Airway epithelial cell (primary cell): ENCODE results near the gene CLN5.

DNA sequence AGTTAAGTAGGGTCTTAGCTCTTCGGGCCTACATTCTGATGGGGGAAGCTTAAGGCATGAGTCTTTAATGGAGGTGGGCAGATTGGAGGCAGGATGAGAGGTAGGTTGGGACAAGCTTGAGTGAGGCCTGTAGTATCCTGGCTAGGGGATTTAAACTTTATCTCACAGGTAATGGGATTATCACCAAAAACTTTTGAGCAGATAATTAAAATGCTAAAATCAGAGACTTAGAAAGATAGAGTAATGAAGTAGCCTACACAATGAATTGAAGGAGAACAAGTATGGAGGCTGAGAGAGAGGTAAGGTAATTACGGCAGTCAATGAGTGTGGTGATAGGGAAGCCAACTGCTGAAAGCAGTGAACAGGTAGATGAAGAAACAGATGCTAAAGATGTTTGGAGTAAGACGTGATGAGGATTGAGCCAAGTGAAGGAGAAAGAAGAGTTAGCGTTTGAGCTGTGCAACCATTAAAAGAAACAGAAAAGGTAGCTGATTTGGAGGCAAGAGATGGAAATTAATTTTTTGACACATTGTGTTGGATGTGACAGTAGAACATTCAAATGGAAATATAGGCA is 137.1 kb downstream of the LMO7 start:
- RAMPAGE, long total RNA = no peak

- RAMPAGE, long total RNA = no peak
These were observed 170.0 kb downstream of the LMO7 start for GRCh38 chr13:75806098-75806474.

DNA sequence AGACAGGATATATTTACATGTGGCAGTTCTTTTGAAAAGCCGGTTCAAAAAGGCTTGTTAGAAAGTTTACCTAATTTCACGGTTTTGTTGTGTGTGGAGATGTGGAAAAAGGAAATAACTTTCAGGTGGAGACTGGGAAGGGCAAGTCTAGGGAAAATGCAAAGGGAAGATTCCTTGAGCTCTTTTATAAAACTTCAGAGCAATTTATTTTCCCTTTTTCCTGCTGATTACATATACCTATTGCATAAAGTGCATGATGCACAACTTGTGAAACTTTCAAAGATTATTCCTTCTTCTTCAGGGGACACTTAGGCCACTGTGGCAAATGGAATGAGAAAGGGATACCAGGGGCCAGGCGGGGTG is 170.3 kb downstream of the LMO7 start:
- RAMPAGE, long total RNA = no peak

DNA sequence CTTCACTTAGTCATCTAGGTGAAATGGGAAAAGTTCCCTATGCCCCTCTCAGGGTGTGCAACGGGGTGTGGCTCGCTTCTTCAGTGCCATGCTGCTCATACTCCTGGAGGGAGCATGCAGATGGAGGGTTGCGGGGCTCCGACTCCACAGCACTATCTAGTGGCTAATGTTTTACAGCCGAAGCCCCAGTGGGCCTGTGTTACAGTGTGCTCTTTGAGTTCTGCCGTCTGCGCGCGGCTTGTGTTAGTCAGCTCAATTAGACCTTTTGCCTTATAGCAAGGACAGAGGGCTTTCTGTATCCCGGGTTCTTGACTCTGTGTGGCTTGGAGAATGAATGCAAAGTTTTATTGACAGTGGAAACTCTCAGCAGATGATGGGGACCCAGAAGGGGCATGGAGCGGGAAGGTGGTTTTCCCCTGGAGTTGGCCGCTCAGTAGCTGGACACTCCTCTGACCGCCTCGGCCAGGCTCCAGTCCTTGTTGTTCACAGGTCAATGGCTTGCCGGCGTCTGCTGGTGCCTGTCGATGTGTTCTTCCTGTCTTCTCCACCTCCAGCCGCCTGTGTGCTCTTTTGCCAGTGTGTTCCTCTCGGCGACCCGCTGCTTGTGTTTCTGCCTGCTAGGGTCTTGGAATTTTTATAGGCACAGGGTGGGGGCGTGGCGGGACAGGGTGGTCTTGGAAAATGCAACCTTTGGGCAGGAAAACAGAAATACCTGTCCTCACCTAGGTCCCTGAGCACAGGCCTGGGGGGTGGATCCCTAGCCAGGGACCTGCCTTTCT is 383.5 kb downstream of the LMO7 start:
- RAMPAGE, long total RNA = no peak

DNA sequence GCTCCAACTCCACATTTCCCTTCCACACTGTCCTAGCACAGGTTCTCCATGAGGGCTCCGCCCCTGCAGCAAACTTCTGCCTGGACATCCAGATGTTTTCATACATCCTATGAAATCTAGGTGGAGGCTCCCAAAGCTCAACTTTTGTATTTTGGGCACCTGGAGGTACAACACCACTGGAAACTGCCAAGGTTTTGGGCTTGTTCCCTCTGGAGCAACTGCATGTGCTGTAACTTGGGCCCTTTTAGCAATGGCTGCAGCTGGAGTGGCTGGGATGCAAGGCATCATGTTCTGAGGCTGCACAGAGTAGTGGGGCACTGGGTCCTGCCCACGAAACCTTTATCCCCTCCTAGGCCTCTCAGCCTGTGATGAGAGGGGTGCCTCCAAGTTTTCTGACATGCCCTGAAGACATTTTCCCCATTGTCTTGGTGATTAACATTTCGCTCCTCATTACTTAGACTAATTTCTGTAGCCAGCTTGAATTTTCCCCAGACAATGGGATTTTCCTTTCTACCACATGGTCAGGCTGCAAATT is 450.8 kb downstream of the LMO7 start:
- RAMPAGE, long total RNA = no peak

- RAMPAGE, long total RNA = no peak
These were observed 11.8 kb upstream of the CLN5 start for GRCh38 chr13:76980114-76980408.

DNA sequence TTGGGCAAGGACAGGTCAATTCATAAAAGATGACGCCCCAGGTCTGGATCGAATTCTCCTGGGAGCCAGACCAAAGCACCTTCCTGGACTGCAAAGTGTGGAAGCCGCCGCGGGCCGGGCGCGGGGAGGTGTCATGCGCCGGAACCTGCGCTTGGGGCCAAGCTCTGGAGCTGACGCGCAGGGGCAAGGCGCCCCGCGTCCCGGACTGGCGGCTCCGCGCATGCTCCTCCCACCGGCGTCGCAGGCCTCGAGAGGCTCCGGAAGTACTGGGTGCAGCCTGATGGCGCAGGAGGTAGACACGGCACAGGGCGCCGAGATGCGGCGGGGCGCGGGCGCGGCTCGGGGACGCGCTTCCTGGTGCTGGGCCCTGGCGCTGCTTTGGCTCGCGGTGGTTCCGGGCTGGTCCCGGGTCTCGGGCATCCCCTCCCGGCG is at the start of gene CLN5:
CLN5 (plus strand) TSS at position 263 of the 432 bp plus-strand sequence.
- RAMPAGE, long total RNA = no peak

GRCh38 chr13:77250940-77251605 is 75.8 kb downstream of the MYCBP2 start:
- RAMPAGE, long total RNA = no peak

DNA sequence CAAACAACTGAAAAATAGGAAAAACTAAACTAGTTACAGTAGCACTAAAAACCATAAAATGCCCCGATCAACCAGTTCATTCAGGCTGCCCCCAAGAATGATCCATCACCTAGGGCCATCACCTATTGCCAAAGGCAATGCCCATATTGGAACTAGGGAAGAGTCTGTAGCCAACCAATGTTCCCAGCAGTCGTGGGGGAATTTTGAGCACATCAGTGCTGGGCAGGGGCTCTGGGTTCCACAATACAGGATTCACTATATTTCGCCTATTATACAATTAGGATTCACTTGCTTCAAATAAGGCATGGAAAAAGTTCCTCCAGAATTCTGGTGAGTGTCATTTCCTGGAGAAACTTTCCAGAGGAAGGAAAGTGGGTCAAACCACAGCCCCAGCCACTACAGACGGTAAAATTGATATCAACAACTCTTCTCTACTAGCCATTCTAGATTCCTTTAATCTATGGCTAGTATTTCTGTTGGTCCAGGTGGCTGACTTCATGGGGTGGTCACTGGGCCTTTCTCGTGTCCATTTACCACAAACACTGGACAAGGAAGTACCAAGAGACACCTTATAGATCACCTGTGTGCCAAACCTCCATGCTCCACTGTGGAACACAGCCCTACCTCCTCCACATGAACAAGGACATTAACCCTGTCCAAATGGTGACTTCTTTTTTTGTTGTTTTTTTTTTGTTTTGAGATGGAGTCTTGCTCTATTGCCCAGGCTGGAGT is 10.5 kb downstream of the MYCBP2 start:
- RAMPAGE, long total RNA = no peak

DNA sequence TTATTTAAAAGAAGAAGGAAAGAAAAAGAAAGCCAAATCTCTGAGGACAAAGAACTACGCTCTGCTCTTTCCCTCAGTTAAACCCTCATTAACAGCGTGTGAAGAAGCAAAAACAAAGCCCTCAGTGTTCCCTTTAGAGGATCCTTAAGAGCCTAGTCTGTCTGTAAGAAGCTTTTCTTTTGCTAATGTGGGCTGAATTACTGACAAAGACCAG is 65.0 kb downstream of the EDNRB start:
- RAMPAGE, long total RNA = no peak

DNA sequence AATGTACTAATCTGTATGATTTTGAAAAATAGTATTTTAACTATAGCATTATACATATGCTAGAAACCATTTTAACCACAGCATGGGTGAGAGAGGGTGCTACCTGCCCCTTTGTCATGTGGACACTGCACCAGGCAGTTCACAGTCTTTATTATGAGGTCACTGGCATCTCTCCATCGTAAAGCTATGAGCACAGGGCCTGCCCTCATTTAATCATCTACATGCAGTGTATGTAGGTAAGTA is 21.7 kb downstream of the EDNRB start:
- RAMPAGE, long total RNA = no peak

GRCh38 chr13:79387562-79388186 is 18.4 kb downstream of the RBM26 start:
- RAMPAGE, long total RNA = no peak

- RAMPAGE, long total RNA = no peak
These were observed 35.0 kb upstream of the RBM26 start for GRCh38 chr13:79440943-79441584.

- RAMPAGE, long total RNA = no peak
These were observed 4.2 kb downstream of the NDFIP2 start for GRCh38 chr13:79484952-79485657.

DNA sequence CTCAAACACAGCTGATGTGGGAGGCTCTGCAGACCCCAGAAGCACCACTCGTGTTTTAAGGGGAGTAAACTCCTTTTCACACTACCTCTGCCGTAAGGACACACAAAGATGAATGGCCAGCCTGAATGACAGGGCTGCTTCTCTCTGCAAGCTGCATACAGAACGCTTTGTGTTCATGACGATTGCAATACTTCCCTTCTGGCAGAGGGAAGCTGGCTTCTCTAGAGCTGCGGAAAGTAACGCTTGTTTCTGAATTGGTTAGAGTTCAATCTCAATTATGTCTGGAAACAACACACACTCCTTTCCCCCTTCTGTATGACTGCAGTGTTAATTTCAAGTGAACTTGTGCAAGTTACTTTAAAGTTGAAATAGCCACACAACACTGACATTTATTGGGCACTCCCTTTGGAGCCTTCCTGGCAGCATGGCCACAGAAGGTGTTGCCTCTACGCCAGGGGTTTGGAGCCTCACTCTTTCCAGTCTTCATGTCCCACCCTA is 242.6 kb downstream of the NDFIP2 start:
- RAMPAGE, long total RNA = no peak

DNA sequence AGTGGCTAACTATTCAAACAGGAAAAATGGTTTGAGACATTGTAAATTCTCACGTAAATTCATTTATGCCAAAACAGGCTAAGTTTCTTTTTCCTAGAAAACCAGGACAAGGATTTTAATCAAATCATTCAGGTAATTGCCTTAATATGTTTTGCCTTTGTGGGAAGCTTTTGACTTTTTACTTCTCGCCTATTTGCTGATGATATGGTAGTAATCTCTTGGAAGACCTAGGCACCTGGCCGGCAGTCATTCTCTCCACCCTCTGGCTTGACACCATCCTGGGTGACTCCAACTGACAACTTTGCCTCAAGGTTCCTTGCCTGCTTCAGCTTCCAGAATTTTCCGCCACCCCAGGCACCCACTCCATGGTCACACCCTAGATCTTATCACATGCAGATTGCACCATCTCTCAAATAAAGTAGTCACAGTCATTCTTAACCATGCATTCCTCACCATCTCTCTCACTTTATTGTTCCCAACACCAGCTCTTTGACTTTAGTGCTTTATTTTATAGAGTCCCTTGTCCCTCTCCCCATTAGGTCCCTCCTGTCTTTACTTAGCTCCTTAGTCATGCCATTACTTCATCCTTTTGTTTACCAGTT is 351.8 kb downstream of the SPRY2 start:
- RAMPAGE, long total RNA = no peak

DNA sequence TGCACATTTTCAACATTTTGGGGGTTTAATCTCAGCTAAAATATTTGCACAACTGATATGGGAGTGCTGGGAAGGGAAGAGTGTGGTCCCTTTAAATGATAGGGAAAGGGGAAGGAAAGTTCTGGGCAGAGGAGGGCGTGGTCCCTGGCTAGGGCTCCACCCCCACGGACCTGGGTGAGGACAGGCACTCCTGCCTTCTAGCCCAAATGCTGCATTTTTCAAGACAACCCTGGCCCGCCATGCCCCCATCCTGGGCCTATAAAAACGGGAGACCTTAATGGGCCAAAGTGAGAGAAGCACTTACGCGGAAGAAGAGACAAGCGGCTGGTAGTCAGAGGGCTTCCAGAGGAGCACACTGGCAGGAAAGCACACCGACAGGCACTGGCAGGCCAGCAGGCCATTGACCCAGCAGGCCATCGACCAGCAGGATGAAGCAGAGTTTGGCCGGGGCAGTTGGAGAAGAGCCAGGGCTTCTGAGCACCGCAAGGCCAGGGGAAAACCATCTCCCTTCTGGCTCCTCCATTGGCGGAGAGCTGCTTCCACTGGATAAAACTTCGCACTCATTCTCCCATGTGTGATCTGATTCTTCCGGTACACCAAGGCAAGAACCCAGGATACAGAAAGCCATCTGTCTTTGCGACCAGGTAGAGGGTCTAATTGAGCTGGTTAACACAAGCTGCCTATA is 266.6 kb downstream of the SPRY2 start:
- RAMPAGE, long total RNA = no peak

GRCh38 chr13:80131229-80131699 is 209.7 kb downstream of the SPRY2 start:
- RAMPAGE, long total RNA = no peak

DNA sequence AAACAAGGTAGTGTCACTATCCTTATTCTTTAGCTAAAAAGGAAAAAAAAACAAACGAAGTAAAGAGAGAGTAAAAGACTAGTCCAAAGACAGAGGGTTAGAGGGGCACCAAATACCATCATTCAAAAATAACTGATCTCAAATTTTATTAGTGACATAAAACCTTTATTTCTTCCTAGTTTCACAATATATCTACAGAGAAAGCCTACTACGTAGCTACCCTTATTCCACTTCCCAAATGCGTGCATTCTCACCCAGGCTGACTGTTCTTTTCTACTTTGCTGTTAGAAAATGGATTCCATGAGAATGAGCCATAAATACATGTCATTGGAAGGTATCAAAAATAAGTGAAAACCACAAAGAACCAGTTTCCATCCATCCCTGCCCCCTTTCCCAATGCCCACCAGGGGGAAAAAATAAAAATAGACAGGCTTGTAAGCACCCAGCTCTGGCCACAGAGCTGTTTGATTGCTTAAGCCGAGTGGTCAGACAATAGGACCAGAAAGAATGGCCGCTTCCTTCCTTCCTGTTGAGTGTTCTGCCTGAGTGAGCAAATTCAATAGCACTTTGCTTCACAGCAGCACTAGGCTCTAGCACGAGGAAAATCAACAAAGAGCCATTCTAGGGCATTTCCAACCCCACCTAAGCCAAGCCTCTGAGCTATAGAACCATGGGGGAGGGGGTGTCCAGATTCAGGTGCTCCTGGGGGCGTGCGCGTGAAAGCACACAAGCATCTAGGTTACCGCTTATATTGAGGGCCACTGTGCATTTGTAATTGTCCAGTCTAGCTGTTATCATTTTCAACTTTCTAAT is 64.6 kb downstream of the SPRY2 start:
- RAMPAGE, long total RNA = no peak

DNA sequence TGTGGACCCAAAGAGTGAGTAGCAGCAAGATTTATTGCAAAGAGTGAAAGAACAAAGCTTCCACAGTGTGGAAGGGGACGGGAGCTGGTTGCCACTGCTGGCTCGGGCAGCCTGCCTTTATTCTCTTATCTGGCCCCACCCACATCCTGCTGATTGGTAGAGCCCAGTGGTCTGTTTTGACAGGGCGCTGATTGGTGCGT is 149.0 kb upstream of the SPRY2 start:
- RAMPAGE, long total RNA = no peak